Left ventricle myocardium (tissue), 1 donor: Measurements from ENCODE around the genes CFAP45 and PEX19.

- PRO-cap, result no peak
Measured at GRCh38 chr1:157806407-157807597, 13.1 kb downstream of the FCRL1 start.

GRCh38 chr1:158002056-158002477, 8.6 kb downstream of the KIRREL1 start:
- PRO-cap, result bidirectional peak, plus-strand start at chr1:158002219, minus-strand start at chr1:158002121

- PRO-cap, result no peak
Measured at GRCh38 chr1:158150348-158150986, 22.4 kb upstream of the SMIM42 start.

DNA sequence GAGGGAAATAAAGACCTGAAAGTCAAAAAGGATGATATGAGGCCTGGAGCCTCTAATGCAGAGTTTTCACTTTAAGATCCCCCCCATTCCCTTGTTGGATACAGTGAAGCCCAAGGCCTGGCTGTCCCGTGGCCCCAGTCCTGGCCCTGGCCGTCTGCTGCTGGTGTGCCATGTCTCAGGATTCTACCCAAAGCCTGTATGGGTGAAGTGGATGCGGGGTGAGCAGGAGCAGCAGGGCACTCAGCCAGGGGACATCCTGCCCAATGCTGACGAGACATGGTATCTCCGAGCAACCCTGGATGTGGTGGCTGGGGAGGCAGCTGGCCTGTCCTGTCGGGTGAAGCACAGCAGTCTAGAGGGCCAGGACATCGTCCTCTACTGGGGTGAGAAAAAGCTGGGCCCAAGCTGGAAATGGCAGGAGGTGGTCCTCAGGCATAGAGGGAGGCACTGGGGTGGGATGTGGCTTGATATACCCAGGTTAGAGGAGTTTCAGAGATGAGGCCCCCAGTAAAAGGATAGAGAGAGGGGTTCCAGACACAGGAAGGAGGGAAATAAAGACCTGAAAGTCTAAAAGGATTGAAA, 2.2 kb downstream of the CD1D start:
- PRO-cap, result no peak

GRCh38 chr1:158951973-158952423, 20.6 kb downstream of the PYHIN1 start:
- PRO-cap, result no peak

DNA sequence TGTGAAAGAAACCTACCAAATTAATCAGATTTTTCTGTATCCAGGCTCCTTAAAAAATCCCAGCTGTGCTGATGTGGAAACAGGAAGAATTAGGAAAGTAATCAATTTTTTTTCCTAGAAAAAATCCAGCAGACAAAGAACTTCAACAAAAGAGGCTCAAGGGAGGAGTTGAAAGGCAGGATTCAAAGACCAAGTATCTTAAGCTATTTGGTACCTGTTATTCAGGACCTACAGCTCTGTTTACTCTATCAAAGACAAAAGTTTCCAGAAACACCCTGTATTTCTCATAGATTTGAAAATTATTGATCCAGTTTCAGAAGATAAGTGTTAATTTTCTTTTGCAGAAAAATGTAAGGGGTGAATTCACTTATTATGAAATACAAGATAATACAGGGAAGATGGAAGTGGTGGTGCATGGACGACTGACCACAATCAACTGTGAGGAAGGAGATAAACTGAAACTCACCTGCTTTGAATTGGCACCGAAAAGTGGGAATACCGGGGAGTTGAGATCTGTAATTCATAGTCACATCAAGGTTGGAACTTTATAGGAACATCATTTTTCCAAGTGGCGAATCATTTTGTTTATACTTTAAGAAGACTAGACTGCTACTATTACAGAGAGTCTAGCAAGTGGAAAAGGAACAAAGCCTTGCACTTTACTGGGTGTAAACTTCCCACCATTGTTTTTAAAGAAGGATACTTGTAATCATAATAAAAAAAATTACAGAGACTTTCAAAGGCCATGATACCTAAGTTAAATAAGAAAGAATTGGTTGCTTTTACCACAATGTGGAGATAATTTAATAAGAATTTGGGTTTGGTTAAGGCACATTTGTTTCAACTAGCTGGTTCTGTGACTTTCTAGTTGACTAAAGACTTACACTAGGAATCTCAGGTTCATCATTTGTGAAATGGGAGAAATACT, 23.1 kb downstream of the AIM2 start:
- PRO-cap, result no peak

DNA sequence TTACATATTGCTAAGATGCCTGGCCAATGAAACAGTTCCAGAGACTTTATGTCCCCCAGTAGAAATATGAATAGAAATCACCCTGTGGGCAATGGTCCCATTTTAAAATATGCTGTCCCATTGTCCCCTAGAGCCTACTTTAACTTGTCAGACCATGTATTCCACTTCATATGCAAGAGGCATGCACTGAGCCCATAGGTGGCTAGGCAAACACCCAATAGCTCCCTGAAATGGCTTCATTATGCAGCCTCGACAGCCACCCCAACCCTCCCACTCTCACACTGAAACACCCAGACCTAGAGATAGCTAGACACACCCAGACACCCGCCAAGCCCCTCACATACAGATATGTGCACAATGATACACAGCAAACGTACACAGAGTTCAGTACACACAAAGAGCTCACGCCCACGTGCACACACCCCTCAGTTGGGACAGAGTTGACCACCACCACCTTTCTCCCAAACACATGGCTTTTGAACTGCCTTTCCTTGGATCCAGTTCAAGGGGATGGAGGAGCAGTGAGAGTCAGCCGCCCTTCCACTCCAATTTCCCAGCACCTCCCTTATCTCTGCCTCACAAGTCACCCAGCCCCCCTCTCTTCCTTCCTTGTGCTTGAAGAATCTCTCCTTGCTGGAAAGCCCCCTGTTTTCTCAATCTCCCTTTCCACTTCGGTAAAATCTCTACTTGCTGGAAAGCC, 564 bp upstream of the ACKR1 start:
- PRO-cap, result no peak

- PRO-cap, result no peak
Measured at GRCh38 chr1:159509591-159510227, 26.1 kb downstream of the OR10J5 start.

DNA sequence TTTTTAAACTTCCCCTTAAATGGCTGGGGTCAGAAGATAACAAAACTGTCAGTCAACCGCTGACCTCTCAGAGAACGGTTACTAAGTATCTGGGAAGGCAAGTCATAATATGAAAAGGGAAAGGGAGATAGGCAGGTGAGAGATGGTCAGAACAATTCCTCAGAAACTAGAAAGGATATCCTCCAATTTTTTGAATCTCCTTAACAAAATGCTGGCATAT, 20.6 kb upstream of the OR10J5 start:
- PRO-cap, result no peak

DNA sequence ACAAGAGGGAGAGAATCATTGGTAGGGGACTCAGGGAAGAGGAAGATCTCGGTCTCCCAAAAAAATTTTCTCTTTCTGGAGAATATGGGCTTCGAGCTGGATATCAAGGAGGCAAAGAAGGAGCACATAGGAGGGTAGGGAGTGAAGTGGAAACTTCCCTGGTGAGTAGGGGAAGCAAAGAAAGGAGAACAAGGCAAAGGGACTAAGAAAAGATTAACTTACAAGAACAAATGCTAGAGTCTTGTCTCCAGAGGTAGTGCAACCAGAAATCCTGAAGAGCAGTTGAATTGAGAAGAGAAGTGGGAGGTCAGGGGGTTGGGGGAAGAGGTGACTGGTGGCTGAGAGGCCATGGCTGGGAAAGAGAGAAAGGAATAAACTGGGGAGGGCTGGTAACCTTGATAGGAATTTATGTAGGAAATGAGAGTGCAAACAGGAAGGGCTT, 1.7 kb upstream of the DUSP23 start:
- PRO-cap, result no peak

- PRO-cap, result no peak
Measured at GRCh38 chr1:159899956-159900911, at the start of gene CFAP45. Gene CFAP45 (minus strand): TSS chr1:159900165.

DNA sequence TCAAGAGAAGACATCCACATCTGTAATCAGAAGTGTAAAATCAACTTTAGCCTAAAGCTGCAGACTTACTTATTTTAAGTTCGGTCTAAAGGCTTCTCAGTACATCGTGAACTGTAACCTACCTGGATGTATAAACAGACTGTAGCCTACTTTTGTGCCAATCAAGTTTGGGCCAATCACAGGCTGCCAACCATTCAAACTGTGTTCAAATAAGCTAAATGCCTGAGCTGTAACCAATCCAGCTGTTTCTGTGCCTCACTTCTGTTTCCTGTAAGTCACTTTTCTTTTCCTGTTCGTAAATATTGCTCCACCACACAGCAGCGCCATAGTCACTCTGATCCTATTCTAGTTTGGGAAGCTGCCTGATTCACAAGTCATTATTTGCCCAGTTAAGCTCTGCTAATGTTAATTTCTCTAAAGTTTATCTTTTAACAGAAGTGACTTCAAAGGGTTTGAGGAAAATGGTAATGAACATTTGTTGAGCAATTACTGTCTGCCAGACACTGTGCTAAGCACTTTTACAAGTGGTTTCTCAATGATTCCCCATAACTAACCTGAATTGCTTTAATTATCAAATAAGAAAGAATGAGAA, 37.5 kb upstream of the SLAMF9 start:
- PRO-cap, result no peak

- PRO-cap, result no peak
Measured at GRCh38 chr1:160030820-160031697, 731 bp downstream of the PIGM start.

- PRO-cap, result no peak
Measured at GRCh38 chr1:160095516-160096458, 2.6 kb downstream of the IGSF8 start.

- PRO-cap, result no peak
Measured at GRCh38 chr1:160096504-160097182, 1.8 kb downstream of the IGSF8 start.

GRCh38 chr1:160191689-160192159, 1.3 kb downstream of the CASQ1 start:
- PRO-cap, result no peak

- PRO-cap, result no peak
Measured at GRCh38 chr1:160193545-160193994, 3.2 kb downstream of the CASQ1 start.

- PRO-cap, result unidirectional peak, minus-strand start at chr1:160285130
Measured at GRCh38 chr1:160284563-160285605, at the start of gene PEX19. Gene PEX19 (minus strand): TSS chr1:160285133.

- PRO-cap, result no peak
Measured at GRCh38 chr1:160407682-160409022, 7.8 kb downstream of the VANGL2 start.

- PRO-cap, result no peak
Measured at GRCh38 chr1:160410230-160410956, 10.0 kb downstream of the VANGL2 start.